Cardiac muscle cell (in vitro differentiated cells and primary cell): ENCODE data around the gene GEMIN5.

DNA sequence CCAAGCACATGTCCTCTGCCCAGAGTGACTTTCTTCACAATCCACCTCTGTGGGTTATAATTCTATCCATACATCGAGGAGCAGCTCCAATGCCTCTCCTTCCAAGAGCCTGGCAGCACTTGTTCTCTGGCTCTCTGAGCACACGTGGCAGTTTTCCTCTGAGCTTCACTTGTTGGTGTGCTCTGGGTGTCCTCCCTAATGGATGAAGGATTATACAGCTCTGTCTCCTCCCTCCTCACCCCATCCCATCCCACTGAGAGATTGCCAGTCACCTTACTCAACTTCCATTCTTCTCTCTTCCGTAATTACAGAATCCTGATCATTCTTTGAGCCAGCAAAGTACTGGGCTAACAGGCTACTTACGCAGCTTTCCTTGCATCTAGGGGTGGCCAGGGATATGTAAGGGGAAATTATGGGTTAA lies 6.1 kb upstream of the CCDC69 start:
- RAMPAGE, long total RNA: no peak
- RRBS: no CpG with 5 or more reads among the region's 4 CpGs

- RAMPAGE, long total RNA: no peak
- RRBS: no CpG with 5 or more reads among the region's 1 CpG
Measured at GRCh38 chr5:151240924-151241252, 12.1 kb upstream of the GM2A start.

DNA sequence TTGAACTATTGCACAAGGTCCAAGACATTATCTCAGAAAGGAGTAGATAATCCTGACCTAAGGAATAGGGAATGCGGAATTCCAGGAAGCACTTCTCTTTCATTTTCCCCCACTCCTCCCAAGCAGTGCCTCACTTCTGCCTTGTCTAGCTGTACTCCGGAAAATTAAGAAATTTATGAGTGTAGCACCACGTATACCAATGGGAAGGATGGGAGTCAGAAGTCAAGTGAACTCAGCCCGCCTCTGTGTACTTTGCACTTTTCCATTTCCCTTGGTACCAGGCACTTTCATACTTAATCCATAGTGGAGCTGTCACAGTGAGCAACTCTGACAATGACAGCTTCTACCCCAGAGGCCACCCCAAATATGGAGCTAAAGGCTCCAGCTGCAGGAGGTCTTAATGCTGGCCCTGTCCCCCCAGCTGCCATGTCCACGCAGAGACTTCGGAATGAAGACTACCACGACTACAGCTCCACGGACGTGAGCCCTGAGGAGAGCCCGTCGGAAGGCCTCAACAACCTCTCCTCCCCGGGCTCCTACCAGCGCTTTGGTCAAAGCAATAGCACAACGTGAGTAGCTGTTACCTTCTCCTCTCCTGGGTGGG lies 11.1 kb downstream of the SLC36A1 start:
- RAMPAGE, long total RNA: no peak
- RRBS: no CpG with 5 or more reads among the region's 14 CpGs

DNA sequence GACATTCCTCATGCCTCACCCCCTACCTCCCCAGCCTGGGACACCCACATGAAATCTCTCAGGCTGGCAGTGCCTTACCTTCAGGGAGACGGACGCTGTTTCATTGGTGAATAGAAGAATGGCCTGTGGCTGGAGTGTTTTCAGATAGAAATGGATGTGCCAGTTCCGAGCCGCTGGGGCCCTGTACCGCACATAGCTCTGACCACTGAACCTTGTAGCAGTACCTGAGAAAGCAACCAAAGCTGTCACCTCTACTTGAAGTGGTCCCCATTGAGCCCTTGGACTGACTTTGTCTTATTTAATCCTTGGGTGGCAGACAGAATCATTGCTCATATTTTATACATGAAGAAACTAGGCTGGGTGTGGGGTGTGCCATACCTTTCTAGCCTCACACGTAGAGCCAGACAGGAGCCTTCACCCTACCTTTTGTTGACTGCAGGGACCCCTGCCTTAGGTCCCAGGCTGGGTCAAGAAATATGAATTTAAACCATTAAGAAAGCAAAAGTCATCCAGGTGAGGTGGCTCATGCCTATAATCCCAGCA lies 70.2 kb downstream of the SLC36A1 start:
- RAMPAGE, long total RNA: no peak
- RRBS: no CpG with 5 or more reads among the region's 6 CpGs

DNA sequence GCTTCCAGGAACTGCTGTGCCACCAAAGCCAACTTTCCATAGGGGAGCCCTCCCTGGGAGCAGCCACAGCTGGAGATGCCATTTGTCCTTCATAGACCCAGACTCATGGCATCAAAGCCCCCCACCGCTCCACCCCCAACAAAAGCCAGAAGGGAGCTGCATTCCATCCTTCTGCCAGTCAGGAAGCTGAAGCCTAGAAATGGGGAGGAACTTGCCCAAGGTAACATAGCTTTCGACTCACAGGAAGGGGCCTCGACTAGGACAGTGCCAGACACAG lies 28.9 kb upstream of the FAT2 start:
- RAMPAGE, long total RNA: no peak
- RRBS: no CpG with 5 or more reads among the region's 3 CpGs

GRCh38 chr5:151685460-151686325 lies 1.0 kb downstream of the SPARC start:
- RAMPAGE, long total RNA: no peak
- RRBS: no CpG with 5 or more reads among the region's 8 CpGs

DNA sequence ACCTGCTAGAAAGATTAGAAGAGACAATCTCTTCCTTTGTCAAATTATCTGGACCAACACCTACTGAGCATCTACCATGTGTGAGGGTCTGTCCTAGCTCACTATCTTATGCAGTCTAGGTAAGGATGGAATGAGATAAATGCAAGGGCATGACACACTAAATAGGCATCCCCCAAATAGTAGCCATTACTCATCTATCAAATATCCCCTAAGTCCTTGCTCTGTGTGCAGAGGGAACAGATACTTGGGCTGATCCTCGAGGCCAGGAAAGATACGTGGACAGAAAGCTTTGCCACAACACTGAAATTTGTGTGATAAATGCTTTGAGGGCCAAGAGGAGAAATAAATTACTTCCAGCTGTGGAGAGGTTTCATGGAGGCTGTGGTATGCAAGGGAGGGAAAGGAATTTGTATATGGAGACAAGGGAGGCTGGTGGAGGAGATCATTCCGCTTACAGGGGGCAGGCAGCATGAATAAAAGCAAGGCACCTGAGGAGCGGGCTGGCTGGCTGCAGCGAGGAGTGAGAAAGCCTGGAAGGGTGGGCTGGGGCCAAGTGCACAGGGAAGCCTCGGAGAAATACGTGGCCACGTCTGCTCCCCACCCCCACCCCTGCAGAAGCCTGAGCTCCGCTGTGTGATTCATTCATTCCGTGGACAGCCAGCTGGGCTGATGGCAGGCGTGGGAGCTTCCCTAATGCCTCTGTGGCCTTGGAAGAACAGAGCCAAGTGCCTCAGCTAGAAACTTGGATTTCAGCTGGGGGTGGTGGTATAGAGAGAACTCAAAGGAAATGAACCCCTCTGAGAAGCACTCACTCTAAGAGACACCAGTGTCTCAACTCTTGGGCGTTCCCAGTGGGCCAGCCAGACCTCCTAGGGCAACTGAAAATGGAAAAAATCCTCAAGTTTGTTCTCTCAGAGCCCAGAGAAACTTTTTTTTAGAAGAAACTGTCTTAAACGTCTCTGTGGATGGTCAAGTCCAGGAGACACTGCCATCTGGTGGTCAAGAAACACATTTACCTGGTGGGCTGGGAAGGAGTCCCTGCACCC lies 18.3 kb downstream of the ATOX1 start:
- RAMPAGE, long total RNA: no peak
- RRBS: no CpG with 5 or more reads among the region's 13 CpGs

- RAMPAGE, long total RNA: no peak
- RRBS: 8% methylated on average over 12 of the region's 67 CpGs
Measured at GRCh38 chr5:151770151-151771129, 1.3 kb upstream of the G3BP1 start.

GRCh38 chr5:152957192-152957657 lies 533.2 kb upstream of the GRIA1 start:
- RAMPAGE, long total RNA: no peak
- RRBS: no CpG with 5 or more reads among the region's 1 CpG

GRCh38 chr5:153859556-153859801 lies 179.2 kb downstream of the FAM114A2 start:
- RAMPAGE, long total RNA: no peak
- RRBS: no CpG with 5 or more reads among the region's 1 CpG

GRCh38 chr5:154042799-154043224 lies 4.0 kb downstream of the MFAP3 start:
- RAMPAGE, long total RNA: no peak
- RRBS: no CpG with 5 or more reads among the region's 2 CpGs

GRCh38 chr5:154194231-154194812 lies 3.8 kb downstream of the GALNT10 start:
- RAMPAGE, long total RNA: no peak
- RRBS: no CpG with 5 or more reads among the region's 3 CpGs

DNA sequence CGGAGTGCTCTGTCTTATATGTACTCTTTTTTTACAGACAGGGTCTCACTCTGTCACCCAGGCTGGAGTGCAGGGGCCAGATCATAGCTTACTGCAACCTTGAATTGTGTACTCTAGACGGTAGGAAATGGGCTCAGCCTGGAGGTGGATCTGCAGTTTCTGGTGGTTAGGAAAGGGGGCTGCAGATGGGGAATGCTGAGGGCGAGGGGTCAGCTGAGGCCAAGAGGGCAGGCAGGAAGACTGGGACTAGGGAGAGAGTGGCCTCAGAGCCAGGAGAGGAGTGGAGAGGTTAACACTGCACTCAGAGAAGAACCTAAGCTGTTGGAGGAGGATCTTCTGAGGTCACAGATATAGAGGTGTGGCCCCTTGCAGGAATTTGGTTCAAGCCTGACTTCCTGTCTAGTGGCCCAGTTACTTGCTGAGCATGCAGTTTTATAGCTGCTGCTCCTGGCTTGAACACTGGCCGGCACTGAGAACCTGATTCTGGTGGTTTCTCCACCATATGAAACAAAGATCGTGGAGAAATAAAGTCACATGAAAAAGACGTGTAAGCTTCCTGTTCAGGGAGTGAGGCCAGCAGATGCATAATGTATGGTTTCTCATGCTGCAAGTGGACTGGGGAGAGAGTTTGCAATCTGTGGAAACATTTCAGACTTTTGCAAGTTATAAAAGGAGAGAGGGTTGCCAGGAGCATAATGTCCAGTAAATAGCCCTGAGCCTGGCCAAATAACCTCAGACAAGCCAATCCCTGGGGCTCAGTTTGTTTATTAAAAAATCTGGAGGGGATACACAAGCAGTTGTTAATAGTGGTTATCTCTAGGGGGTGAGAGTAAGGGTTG lies 82.5 kb downstream of the GALNT10 start:
- RAMPAGE, long total RNA: no peak
- RRBS: no CpG with 5 or more reads among the region's 6 CpGs

DNA sequence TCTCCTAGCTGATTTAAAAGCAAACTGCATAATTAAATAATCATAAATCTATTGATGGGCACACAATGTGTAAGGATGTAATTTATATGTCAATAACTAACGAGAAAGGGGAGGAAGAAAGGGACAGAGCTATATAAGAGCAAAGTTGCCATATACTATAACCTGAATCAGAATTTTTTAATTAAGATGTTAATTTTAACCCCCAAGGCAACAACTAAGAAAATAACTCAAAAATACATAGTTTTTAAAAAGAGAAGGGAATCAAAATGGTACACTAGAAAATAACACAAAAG lies 22.9 kb upstream of the SAP30L start:
- RAMPAGE, long total RNA: no peak
- RRBS: no CpG with 5 or more reads among the region's 1 CpG

- RAMPAGE, long total RNA: no peak
- RRBS: no CpG with 5 or more reads among the region's 9 CpGs
Measured at GRCh38 chr5:154450827-154451287, 5.1 kb downstream of the SAP30L start.

DNA sequence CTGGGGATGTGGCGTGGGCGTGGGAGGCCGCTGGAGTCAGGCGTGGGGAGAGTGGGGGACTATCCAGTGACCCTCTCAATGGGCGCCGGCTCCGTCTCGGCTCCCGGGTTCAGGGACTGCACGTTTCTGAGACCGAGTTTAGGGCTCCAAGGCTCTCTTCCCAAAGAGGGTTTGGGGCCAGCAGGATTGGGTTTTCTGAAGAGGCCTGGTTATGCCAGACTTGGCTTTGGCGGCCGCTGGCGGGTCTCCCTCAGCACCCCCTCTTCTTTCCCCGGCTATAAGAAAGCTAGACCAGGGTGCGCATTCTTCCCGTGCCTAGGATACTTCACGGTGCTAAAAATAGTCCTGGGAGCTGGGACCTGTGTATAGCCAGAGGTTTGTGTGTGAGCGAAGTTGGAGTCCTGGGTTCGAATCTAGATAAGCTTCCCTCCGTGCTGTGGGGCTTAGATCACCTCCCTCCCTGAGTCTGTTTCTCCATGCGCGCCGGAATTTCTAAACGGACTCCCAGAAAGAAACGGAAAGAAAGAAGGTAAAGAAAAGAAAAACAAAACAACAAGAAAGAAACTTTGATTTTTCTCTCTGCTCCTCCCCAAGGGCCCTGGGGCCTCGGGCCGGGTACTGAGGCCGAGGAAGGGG lies 5.0 kb downstream of the HAND1 start:
- RAMPAGE, long total RNA: no peak
- RRBS: no CpG with 5 or more reads among the region's 29 CpGs

GRCh38 chr5:154754275-154755272 lies 603 bp upstream of the LARP1 start:
- RAMPAGE, long total RNA: start-site peak on the minus strand at chr5:154754992-154755028, 11 and 11 reads in 2 replicates
- RRBS: 1% methylated on average over 18 of the region's 77 CpGs

- RAMPAGE, long total RNA: no peak
- RRBS: no CpG with 5 or more reads among the region's 13 CpGs
Measured at GRCh38 chr5:154817183-154818271, 32.9 kb downstream of the FAXDC2 start.

DNA sequence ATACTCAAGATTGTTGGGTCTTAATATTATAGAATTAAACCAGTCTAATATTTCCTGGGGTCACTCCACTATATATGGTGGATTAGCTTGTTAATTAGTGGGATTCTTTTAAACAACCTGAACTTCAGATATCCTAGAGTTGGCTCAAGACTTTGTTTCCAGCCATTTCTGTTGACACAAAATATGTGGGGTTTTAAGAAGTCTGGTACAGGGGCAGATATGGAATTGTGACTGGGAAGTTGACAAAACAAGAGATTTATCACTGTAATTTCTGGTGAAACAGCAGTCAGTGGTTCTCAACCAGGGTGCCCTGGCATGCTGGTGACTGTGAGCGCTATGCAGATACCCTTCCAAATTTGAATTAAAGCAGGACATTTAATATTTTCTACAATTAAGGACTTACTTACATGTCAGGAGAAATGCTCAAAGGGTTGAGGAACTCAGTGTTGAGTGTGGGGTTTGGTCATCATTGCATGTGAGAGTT lies 18.6 kb downstream of the CNOT8 start:
- RAMPAGE, long total RNA: no peak
- RRBS: no CpG with 5 or more reads among the region's 1 CpG

DNA sequence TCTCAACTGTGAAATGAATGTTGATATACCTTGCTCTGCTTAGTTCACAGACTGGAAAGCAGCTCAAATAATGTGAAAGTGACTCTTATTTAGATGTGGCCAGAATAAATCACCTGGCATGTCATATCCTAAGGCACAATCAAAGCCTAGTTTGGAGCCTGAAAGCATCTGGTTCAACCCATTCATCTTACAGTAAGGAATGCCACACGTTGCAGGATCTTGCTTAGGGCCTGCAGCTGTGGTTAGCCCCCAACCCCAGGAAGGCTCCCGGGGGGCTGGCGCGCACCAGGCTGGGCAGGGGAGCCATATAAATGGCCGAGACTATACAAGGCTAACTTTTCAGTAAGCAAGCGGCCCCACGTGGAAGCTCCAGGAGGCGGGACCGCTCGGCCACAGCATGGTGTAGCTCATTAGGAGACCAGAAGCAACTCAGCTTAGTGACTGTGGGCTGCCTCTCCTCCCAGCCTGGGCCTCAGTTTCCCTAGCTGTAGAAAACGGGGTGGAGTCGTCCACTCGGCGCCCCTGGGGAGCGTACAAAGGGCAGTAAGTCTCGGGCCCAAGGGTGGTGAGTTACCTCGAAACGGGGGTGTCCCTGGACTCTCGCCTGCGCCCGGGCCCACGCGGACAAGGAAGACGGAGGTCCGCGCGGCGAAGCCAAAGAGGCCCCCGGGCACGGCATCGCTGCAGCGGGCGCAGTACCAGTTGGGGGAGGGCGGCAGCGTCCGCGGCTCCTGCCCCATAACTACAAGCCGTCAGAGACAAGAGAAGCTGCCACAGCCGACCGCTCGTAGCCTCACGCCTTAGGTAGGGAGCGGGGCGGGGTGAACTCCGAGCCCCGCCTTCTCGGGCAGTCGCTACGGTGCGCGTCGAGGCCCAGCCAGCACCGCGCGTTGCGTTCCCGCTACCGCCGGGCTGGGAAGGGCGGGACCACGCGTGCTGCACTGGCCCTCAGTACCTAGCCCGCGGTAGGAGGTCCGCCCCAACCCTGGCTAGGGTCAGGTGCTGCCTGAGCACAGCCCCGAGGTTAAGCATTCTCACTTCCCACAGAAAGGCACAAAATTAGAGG lies at the start of gene GEMIN5:
Gene GEMIN5, minus strand, starts transcription at position 818 of the 1,066 bp plus-strand sequence.
- RAMPAGE, long total RNA: no peak
- RRBS: 2% methylated on average over 9 of the region's 66 CpGs